Mesangial cell (primary cell): ENCODE results near the gene FAM3B.

DNA sequence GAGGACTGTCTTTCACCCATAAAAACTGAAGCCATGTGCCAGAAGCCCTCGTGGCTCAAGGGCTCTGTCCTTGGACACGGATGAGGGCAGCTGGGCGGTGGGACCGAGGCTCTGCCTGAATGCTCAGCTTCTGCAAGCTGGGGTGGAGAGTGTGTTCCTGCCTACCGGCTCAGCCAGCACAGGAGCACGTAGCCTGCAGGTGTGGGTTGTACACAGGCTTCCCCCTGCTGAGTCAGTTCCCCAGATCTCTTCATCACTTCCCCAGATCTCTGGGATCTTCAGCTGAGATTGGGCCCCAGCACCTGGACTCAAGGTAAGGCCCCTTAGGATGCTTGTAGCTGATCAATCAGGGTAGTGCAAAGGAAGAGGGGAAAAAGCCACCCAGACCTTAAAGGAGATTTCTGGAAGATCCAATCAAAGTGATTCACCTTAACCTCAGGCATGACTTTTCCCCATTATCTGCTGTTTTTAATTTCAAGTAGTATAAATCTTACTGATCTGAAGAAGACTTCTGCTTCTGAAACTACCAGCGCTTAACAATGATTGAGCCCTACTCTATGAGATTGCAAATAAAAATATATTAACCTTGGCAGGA is 15.6 kb downstream of the KCNJ15 start:
- RAMPAGE, long total RNA: no peak

DNA sequence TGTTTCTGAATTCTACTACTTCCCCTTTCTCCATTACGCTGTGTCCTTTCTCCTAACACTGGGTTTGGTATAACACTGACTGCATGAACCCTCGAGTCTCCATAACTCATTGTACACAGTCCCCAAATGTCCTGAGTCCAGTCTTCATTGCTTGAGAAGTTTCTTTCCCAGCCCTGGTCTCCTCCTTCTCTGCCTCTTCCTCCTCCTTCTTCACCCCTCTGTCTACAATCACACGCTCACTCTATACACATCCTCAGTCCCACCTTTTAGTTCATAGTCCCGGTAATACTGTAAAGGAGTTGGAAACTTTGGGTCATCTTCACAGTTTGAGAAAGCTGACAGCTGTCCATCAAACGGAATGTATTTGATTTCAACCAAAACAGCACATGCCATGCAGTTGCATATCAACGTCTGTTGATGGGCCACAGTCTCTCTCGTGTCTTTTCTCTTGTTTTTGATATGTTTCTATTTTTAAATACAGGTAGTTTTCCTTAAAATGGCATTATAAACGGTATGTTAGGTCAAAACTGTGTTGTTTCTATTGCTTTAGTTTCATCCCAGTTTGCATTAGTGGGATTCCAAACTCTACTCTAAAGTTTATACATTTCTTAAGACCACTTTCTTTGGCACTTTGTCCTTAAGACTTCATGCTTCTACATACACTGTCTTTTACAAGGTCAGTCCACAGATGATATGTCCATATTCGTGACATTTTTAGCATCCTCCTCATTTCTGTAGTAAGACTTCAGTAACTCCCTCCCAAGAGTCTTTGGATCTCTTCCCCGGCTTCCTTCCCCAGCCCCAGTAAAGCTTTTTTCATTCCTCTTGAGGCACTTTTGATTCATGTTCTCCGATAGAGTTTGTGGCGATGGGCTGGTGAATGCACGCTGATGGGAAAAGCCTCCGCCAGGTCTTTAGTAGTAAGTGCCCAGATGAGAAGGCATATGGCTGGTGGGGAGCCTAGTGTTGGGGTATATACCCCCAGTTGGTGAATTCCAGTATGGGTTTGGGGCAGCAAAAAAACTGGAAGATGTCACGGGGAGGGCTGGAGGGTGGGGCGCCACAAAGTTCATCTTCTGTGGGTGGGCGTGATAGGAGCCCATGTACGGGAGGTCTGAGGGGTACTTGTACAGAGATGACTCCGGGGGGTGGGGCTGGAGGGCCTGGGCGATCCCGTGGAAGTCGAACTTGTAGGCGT is 115.4 kb downstream of the ERG start:
- RAMPAGE, long total RNA: no peak

GRCh38 chr21:38489530-38490311 is 8.6 kb downstream of the ERG start:
- RAMPAGE, long total RNA: no peak

- RAMPAGE, long total RNA: no peak
Observed at GRCh38 chr21:38499713-38500403, 1.6 kb upstream of the ERG start.

DNA sequence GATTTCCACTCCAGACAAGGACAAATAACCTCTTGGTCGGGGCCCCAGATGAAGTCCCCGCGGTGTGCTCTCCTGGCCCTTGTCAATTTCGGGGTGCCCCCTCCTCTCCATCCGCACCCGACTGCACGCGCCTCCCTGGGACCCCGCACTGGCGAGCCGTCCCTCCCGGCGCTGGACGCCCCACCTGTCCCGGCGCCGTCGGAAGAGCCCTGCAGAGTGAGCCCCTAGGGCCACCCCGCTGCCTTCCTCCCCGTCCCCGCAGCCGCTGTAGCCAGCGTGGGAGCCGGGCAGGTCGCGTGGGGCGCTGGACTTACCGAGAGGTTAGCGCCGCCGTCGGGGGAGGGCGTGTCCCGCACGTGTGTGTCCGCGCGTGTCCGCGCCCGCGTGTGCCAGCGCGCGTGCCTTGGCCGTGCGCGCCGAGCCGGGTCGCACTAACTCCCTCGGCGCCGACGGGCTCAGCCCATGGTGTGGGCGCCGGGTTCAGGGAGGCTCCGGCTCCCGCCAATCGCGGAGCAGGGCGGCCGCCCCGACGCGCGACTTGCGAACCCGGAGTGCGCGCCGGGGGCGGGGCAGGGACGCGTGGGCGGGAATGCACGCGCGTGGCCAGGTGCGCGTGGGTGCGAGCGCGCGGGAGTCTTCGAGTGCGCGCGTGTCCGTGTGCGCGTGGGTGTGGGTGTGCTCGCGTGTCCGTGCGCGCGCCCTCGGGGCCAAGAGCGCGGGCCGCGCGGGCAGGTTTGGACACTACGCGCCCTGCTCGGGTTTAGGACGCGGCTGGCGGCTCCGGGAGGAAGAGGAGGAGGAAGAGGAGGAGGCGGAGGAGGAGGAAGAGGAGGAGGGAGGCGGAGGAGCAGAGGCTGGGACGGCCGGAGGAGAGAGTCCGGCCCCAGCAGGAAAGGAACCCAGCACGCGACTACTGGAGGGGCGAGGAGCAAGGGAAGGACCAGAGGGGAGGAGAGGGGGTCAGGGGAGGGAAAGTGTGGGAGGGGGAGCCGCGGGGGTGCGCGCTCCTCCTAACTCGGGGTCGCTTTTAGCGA is 145.2 kb upstream of the ETS2 start:
- RAMPAGE, long total RNA: no peak

DNA sequence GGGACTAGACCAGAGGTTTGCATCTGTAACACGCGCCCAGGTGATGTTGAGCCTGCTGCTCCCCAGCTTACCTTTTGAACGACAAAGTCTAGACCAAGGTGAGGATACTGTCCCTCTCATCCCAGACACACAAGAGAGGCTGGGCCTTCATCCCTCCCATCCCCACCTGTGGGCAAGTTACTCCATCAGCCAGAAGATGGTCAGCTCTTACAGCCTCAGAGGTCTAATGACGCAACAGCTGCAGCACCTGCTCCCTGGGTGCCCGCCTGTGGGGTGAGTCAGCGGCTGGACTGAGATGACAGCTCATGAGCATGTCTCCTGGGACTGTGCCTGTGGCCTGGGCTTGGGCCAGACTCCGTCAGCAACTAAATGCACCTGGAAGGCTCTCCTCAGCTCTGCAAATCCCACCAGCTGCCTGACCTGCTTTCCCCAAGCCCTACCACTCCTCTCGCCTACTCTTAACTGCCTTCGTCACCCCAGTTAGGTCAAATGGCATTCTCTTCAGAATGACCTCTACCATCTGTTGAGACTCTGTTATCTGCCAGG is 47.6 kb downstream of the ETS2 start:
- RAMPAGE, long total RNA: no peak

DNA sequence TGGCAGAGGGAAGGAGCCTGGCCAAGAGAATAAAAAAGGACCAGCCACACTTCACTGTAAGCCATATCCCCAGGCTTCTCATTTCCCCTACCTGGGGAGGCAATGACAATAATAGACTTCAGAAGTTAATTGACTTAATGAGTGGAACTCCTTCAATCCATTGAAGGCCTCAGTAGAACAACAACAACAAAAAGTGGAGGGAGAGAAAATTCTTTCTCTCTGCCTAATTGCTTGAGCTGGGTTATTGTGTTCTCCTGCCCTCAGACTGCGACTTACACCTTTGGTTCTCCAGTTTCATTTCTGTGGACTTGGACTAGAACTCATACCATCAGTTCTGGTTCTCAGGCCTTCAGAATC is 98.9 kb downstream of the ETS2 start:
- RAMPAGE, long total RNA: no peak

- RAMPAGE, long total RNA: no peak
Observed at GRCh38 chr21:39067076-39067748, 116.0 kb downstream of the PSMG1 start.

DNA sequence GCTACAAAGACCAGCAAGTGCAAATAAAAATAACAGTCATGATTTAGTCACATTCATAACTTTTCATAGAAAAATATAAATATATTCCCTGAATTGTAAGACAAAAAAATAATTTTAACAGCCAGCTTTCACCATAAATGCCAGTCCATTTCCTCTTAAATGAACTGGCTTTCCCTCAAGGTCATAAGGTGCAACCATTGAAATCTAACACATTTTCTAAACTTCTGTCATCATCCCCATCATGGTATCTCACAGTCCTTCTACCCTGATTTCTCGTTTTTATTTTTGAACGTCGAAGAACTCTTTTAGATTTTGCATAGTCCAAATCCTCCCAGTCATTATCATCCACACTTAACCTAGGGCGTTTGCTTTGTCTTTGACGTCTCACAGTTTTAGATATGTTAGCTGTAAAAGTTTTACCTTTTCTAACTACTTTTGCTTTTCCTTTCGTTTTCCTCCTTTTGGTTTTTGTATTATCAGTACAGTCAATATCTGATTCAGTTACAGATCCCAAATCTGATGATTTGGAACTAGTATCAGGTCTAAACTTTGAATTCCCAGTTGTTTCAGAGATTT is 12.9 kb upstream of the PSMG1 start:
- RAMPAGE, long total RNA: no peak

DNA sequence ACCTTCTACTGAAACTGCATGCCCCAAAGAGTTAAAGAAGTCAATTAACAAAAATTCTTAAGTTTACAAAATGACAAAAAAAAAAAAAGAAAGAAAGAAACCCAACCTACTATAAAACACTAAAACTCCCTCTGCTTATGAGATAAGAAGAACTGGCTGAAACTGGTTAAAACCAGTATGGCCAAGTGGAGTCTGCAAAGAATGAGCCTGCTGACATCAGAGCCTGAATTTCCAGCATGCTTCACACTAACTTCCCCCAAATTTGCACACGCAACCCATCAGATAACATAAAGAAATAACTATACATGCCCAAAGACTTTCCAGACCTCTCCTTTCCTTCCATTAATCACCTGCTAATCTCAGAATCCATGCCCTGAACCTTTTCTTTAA is 25.6 kb upstream of the PSMG1 start:
- RAMPAGE, long total RNA: no peak

- RAMPAGE, long total RNA: no peak
Observed at GRCh38 chr21:39311281-39311480, 2.3 kb downstream of the BRWD1 start.

DNA sequence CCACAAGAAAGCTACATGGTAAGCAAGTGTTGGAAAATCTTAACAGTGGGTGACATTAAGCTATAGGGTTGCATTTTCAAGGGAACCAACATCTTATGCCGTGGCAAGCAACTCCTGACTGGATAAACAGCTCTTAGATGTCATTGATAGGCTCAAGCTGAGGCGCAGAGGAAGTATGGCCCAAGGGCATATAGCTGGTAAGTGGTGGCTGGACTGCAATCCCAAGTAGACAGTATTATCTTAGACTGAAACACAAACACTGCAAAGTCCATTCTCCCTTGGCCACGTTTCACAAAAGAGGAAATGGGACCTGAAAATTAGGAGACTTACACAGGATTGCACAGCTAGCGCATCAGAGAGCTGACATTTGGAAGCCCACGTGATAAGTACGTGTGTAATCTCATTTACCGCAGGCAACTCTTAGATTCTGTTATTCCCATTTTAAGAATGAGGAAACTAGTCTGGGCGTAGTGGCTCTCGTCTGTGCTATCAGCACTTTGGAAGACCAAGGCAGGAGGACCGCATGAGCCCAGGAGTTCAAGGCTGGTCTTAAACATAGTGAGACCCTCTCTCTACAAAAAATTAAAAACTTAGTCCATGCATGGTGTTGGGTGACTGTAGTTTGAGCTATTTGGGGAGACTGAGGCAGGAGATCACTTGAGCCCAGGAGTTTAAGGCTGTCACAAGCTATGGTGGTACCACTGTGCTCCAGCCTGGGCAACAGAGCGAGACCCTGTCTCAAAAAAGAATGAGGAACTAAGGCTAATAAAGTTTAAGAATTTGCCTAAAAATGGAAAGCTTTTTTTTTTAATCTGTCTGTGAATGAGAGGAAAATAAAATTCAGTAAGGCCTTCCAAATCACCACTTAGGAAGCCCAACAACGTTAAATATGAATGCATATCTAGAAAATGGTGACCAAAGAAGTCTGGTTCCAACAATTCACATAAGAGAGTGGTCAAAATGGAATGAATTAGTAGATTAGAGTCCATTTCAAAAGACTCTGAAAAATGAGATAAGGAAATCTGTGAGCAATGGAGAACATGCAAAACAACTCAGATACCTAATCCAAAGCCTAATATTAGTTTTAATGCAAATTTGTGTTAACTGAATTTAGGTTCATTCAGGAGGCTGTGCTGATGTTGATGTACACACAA is 4.3 kb upstream of the BRWD1 start:
- RAMPAGE, long total RNA: no peak

GRCh38 chr21:39377258-39378037 is 2.7 kb upstream of the GET1 start:
- RAMPAGE, long total RNA: no peak

DNA sequence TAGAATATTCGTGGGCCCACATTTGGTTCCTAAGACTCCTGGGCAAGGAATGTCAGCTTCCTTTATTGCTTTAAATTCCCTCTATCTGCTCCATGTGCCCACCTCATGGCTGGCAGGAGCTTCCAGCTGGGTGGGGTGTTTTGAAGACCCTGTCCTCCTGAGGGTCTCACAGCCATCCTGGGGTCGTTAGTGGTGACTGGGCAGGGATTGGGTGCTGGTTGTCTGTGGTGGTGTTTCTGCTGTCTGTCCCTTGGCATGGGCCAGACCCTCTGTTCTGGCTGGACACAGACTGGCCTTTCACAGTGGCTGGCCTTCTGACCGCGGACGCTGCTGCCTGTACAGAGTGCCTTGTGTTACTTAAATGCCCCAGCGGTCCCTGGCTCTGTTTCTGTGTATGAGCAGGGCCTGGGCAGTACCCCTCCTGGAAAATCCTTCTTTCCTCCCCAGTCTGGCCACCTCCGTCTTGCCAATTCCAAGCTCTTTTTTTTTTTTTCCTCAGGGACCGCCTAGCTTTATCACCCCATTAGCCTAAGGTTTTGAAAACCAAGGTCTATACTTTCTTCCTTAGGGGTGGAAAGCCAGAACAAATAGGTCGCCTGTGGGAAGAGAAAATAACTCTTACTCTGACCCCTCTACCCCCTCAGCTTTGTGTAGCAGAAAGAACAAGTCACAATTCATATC is 50.9 kb downstream of the SH3BGR start:
- RAMPAGE, long total RNA: no peak

DNA sequence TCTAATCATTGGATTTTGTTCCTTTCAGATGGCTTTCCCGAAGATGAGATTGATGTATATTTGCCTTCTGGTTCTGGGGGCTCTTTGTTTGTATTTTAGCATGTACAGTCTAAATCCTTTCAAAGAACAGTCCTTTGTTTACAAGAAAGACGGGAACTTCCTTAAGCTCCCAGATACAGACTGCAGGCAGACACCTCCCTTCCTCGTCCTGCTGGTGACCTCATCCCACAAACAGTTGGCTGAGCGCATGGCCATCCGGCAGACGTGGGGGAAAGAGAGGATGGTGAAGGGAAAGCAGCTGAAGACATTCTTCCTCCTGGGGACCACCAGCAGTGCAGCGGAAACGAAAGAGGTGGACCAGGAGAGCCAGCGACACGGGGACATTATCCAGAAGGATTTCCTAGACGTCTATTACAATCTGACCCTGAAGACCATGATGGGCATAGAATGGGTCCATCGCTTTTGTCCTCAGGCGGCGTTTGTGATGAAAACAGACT is 47.8 kb downstream of the B3GALT5 start:
- RAMPAGE, long total RNA: start-site peak on the plus strand centred at position 263 of the sequence, 10 bp wide, 6 reads

DNA sequence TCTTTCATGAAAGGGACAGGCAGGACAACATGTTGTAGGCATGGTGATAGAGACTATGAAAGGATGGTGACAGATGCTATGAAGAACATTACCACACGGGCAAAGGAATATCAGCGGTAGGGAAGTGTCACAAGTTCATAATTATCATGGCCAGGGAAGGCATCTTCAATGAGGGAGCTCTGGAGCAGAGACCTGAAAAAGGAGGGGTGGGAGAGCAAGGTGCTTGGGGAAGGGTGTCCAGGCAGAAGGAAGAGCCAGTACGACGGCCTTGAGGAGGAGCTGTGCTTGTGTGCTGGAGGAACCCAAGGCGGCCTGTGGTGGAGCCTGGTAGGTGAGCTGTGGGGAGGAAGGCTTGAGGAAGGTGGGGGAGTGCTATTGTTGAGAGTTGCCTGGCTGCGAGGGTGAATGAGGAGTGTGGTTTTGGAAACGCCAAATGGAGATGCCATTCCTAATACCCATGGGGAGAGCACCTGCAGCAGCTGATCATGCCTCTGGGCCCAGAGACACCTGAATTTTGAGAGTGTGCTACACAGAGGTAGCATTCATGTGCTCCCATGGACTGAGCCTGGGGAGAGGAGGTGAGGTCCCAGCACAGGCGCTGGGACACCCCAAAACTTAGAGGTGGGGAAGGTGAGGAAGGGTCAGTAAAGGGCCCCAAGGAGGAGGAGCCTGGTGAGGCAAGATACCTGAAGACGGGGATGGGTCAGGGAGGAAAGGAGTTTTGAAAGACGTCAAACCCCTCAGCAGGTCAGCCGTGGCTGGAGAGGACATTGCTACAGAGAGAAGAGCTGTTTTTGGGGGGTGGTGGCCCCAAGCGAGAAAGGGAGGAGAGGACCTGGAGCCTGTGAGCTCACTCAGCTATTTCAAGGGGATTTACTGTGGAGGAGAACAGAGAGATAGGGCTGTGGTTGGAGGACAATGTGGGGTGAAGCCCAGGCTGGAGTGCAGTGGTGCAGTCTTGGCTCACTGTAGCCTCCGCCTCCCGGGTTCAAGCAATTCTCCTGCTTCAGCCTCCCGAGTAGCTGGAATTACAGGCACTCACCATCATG is 35.5 kb downstream of the BACE2 start:
- RAMPAGE, long total RNA: no peak

GRCh38 chr21:41207343-41208163 is 39.6 kb downstream of the BACE2 start:
- RAMPAGE, long total RNA: no peak

DNA sequence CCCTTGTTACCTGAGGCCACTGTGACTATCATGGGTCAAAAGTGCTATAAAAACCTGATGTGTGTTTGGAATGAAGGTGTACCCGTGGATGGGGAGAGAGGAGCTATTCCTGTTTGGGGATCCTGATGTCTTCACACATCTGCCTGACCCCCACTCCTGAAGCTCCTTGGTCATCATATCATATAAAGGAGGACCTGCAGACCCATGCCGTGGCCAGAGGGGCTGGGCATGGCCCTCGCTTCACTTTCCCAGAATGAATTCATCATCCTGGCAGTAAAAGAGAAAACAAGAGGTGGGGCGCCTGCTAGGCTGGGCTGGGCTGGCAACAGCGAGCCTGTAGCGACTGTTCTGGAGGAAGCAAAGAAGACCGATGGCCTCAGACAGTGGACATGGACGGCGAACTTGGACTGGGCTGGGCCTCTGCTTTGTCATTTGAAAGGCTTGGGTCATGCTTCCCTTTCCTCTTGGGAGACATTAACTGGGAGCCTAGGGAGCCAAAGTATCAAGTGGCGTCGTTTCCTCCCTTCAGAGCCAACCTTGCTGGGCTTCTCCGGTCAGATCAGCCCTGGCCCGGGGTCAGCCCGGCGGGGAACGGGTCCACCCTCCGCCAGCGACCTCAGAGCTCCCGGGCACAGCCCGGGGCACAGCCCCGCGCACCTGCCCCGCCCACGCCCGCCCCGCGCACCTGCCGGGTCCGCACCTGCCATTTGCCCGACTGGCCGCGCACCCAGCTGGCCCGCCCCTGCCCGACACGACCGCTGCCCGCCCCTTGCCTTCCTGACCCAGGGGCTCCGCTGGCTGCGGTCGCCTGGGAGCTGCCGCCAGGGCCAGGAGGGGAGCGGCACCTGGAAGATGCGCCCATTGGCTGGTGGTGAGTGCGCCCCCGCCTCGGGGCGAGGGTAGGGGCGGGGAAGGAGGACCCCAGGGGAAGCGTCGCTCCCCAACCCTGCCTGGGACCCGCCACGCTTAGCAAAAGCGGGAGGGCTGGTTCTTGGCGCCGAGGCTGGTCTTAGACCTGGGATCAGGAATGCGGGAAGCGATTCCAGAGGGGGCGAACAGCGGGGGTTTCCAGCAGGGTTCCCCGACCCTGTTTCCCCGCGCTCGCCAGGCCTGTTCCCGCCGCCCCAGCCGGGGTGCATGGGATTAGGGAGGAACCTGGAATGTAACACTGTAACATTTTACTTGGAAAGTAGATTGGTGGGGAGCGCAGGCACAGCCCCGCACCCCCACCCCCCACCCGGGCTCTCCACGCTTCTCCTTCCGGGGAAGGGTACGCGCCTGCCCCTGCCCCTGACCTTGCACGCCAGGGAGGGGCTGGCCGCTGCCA is at the start of gene FAM3B:
Gene FAM3B, plus strand, starts transcription at position 774 of the 1,327 bp plus-strand sequence.
- RAMPAGE, long total RNA: no peak

DNA sequence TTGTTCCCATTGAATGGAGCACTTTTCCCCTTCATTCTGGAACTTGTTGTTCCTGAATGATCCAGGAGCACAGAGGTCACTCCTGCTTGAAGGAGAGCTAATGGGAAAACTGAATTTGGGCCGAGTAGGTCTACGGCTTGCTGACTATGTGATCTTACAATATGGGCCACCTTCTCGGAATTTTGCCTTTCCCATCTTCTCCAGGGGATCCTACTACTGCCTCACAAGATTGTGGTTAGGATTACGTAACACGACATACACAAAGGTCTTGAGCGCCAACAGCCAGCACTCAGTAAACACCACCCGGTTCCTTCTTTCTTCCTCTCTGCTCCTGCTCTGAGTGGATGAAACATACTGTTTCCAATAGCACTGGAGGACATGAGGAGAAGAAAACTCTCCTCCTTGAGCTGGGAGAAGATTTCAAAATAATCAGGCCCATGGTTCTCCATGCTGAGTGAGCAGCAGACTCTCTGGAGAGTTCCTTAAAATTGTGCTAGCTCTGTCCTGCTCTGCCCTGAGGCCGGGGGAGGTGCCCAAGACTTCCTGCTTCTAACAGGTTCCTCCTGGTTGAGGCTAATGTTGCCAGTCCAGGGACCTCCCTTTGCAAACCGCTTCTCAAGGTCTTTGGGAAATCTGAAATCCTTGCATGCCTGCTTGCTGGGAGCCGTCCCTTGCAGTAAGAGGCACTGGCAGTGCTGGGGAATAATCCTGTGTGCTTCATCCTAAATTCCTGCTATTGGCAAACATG is 29.5 kb upstream of the MX1 start:
- RAMPAGE, long total RNA: no peak

GRCh38 chr21:41432238-41432527 is 6.1 kb downstream of the MX1 start:
- RAMPAGE, long total RNA: no peak